LHCN-M2 (cell line): ENCODE results near the genes ATG16L1, DGKD and UGT1A4.

- RAMPAGE, long total RNA = no peak
These were observed 5.2 kb downstream of the SNORC start for GRCh38 chr2:232875287-232875590.

DNA sequence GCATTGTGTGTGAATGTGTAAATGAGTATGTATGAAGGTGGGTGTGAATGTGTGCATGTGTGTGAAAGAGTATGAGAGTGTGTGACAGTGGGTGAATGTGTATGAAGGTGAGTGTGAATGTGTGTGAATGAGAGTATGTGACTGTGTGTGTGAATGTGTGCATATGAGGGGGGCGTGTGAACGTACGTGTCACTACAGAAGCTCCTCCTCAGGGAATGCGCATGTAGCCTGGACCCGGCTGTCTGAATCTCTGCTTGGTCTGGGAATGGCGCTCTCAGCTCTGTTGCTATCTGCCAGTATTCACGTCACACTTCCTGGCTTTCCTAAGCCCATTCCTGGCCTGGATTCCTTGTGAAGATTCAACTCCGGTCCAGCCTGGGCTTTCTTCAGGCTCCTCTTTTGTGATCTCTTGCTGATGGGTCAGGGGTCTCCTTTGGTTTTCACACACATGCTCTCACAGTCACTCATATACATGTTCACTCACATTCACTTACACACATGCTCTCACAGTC lies 29.1 kb downstream of the SNORC start:
- RAMPAGE, long total RNA = no peak

- RAMPAGE, long total RNA = no peak
These were observed 33.4 kb downstream of the NGEF start for GRCh38 chr2:232979554-232980064.

DNA sequence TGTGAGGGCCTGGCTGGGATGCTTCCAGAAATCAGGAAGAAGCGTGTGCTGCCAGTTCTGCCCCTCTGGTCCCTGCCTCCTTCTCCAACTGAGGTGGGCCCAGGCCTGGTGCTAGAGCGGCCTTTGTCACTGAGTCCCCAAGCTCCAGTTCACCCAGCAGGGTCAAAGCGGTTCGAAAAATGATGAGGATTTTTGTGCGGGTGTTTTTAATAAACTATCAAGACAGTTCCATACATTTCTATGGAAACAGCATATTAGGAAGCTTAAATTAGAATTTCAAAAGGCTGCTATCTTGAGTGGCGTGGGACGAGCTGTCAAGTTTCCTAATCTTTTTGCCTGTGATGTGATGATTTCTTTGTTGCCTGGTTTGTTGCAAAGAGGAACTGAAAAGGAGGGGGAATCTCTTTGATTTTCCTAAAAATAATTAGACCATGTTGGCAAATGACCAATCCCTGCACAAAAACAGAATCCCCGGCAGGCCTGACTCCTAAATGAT lies 66.2 kb upstream of the ATG16L1 start:
- RAMPAGE, long total RNA = no peak

GRCh38 chr2:233247647-233248277 lies 3.7 kb upstream of the ATG16L1 start:
- RAMPAGE, long total RNA = no peak

DNA sequence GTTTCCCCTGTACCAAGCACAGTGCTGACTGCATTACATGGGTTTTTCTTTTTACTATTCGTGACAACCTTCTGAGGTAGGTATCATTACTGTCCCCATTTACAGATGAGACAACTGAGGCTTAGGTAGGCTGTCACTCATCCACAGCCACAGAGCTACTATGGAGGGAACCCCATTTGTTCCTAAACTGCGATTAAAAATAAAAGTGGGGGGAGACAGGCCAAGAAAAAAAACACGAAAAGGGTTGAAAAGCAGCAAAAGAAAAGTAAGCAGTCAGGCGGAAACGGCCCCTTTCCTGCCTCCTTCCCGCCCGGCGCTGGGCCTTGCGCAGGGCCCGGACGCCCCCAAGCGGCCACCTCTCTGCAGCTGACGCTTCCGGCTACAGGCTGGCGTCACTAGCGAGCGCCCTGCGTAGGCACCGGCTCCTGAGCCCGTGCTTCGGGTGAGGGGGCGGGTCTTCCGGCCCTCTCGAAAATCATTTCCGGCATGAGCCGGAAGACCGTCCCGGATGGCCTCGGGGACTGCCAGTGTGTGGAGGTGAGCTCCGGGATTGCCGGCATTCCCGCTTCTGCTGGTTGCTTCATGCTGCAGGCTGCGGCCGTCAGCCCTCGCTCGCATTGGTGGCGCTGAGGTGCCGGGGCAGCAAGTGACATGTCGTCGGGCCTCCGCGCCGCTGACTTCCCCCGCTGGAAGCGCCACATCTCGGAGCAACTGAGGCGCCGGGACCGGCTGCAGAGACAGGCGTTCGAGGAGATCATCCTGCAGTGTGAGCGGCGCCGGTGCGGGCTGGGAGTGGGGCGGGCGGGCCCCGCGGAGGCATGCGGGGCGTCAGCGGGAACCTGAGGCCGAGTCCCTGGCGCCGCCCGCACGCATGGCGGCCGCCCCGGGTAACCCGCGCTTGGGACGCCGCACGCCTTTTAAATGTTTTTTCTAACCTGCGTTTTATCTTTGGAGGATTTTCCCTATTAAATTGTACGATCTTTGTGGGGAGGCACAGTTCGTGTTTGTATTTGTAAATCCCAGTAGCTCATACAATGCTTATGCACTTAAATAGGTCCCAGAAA lies at the start of gene ATG16L1:
Gene ATG16L1, plus strand, starts transcription at position 497 of the 1,064 bp plus-strand sequence.
- RAMPAGE, long total RNA = no peak

DNA sequence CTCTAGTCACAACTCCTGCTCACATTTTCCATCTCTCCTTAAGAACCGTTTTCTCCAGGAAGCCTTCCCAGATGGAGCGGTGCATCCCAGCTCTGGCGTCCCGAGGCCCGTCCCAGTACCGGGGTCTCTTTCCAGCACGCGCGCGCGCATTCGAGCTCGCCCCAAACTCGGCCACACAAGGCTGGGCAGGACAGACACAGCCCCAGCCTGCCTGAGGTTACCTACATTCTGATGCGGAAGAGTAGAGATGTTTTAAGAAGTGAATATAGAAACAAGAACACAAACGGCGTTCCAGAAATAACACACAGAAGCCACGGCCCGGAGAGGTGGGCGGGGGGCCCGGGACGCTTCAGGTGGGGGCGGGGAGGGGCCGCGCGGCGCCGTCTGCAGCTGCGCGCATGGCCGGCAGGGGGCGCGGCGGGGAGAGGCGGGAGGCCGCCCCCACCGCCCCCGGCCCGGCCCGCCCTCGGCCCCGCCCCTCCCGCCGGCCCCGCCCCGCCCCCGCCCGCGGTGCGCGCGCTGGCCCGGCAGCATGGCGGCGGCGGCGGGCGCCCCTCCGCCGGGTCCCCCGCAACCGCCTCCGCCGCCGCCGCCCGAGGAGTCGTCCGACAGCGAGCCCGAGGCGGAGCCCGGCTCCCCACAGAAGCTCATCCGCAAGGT lies at the start of gene DGKD:
Gene DGKD, plus strand, starts transcription at position 508 of the 660 bp plus-strand sequence.
- RAMPAGE, long total RNA = no peak

GRCh38 chr2:233365833-233366759 lies 11.8 kb downstream of the DGKD start:
- RAMPAGE, long total RNA = no peak

GRCh38 chr2:233451574-233452048 lies 97.3 kb downstream of the DGKD start:
- RAMPAGE, long total RNA = no peak

DNA sequence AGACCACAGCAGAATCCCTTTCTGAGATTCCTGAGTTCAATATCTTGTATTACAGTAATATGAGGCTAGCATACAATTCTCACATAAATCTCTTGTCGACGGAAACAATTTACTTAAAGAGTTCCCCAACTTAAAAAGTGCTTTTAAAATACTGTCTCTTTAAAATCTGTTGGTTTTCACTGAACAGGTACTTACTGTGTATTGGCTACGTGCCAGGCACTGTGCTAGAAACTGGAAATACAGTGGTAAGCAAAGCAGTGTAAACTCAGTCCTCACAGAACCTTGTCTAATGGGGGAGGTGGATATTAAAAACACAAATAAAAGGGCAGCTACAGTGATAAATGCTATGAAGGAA lies 52.7 kb downstream of the USP40 start:
- RAMPAGE, long total RNA = no peak

- RAMPAGE, long total RNA = no peak
These were observed 9.1 kb downstream of the USP40 start for GRCh38 chr2:233557415-233557910.

- RAMPAGE, long total RNA = no peak
These were observed 1.4 kb upstream of the UGT1A6 start for GRCh38 chr2:233691066-233691985.

DNA sequence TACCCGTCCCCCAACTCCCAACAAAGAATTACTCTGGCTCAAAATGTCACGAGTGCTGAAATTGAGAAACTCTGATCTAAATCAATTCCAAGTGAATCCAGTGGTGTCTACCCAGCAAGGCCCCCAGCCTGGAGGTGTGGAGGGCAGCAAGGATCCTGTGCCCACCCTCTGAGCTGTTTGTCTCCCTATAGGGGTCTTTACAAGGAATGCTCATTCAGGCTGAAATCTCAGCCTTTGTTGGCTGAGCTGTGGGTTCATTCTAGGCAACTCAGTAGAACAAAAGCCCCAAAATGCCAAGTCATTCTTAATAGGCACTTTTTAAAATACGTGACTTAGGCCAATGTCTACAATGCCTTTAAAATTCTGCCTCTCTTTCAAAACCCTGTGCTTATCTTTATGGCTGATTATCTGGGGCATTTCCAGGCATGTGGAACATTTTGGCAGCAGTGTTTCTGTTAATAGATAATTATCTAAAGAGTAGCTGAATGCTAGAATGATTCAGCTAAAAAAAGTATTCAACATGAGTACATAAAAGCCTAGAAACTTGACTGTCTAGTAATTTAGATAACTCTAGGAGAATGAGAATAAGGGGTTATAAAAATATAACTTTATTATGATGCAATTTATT lies 7.4 kb downstream of the UGT1A6 start:
- RAMPAGE, long total RNA = no peak

- RAMPAGE, long total RNA = no peak
These were observed at the start of gene UGT1A4 for GRCh38 chr2:233718395-233718986. Gene UGT1A4, plus strand, starts transcription at chr2:233718736.

DNA sequence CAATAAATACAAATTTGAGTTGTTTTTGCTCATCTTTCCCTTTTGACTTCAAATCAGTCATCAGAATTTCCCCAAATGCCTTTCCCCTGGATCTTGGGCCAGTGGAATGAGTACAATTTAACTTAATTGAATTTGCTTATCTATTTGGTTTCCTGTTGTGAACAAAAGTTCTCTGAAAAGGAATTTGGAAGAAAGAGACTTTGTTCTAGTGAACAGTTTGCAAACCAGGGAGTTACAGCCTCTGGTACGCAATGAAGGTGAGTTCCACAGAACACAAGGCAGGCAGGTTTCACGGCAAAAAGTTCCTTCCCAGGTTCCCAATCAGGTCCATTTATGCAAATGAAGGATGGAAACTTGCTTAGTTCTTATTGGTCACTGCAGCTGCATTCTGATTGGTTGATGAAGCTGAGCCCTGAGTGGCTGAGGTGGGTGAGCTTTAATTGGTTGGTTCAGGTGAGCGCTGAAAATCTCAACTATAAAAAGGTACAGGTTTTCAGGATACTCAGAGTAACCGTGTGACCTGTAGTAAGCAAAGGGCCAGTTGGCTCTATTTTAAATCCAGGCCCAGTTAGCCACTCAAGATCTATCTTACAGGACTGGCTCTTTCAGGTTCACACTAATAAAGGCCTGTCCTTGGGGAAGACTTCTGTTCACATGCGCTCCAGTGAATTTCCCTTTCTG lies 1.0 kb upstream of the UGT1A1 start:
- RAMPAGE, long total RNA = no peak

GRCh38 chr2:233763727-233764893 lies 4.0 kb downstream of the UGT1A1 start:
- RAMPAGE, long total RNA = no peak

- RAMPAGE, long total RNA = no peak
These were observed 32.3 kb downstream of the HJURP start for GRCh38 chr2:233821997-233822482.

DNA sequence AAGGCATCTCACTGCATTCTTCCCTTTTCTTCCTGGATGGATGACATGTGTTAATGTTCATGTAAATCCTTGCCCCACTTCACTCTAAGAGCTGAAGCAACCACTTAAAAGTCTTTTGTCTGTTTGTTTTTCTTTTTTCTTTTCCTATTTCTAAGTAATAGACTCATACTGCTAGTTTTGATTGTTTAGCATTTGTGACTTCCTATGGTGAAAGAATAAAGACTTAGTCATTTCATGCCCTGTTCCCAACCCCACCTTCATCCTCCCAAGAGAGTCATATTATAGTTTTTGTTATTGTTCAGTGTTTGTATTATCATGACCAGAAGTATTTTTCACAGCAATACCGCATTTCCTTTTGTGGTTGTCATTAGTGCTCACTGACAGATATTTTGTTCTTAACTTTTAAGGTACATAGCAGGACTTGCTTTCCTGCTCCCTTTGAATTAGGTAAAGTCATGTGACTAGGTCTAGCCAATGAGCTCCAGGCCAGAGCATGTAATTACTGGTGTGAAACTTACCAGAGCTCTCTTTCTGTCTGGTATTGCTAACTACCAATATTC lies 18.1 kb upstream of the SPP2 start:
- RAMPAGE, long total RNA = no peak

DNA sequence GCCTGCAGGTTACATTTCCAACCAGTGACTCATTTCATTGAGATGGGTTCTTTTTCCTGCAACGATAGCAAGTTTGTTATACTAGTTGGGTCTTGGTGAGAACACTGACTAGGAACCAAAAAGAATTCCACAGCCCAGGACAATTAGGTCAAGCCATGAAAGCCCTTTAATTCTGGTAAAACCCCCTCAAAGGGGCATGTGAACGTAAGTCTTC lies 87.0 kb downstream of the SPP2 start:
- RAMPAGE, long total RNA = no peak

- RAMPAGE, long total RNA = no peak
These were observed 201.3 kb downstream of the SPP2 start for GRCh38 chr2:234251736-234252323.